Psoas muscle (tissue), 2 donors: ENCODE results near the gene SPTAN1.

- PRO-cap, 2 experiments = no peak in any of the 2 experiments
These were observed 5.8 kb upstream of the FPGS start for GRCh38 chr9:127796881-127797364.

DNA sequence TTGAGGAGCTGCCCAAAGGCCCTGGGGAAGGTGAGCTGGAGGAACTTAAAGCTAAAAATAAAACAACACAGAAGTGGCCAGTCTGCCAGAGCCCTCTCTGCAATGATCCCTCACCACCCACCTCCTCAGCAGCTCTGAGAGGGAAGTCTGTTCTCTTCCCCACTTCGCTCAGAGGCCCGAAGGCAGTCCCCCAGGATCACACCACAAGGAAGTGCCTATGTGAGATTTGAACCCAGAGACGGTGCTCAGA lies 879 bp downstream of the ENG start:
- PRO-cap, 2 experiments = no peak in any of the 2 experiments

- PRO-cap, 2 experiments = no peak in any of the 2 experiments
These were observed 3.3 kb downstream of the PIP5KL1 start for GRCh38 chr9:127927133-127927862.

DNA sequence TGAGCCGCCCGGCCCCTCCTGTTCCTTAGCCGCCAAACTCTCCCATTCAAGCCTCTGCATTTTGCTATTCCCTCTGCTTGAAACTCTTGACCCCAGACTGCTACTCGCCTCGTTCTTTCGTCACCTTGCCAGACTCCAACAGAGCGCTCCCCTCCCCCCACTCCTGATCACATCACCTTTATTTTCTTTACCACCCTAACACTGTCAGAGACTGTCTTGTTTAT lies 760 bp upstream of the PIP5KL1 start:
- PRO-cap, 2 experiments = no peak in any of the 2 experiments

DNA sequence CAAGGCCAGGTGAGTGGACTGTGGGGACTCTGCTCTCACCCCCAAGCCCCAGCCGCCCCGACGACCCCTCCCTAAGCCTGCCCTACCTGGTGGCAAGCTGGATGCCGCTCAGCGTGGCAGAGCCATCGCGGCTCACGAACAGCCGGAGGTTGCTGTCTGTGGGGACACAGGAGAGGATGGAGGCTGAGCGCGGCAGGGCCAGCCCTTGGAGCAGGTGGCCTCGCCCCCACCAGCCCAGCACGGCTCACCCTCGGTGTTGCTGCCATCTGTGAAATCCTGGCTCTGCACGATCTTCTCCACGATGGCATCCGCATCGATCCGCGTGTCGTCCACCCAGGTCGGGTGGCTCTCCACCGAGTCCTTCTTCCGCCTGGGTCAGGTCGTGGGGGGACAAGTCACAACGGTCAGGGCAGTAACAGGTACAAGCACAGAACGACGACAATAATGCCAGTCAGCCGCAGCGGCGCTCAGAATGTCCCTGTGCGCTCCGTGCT lies 6.9 kb upstream of the DPM2 start:
- PRO-cap, 2 experiments = no peak in any of the 2 experiments

- PRO-cap, 2 experiments = no peak in any of the 2 experiments
These were observed 15.7 kb upstream of the DPM2 start for GRCh38 chr9:127953353-127953820.

GRCh38 chr9:127969867-127970246 lies 10.9 kb downstream of the EEIG1 start:
- PRO-cap, 2 experiments = no peak in any of the 2 experiments

- PRO-cap, 2 experiments = no peak in any of the 2 experiments
These were observed 11.0 kb downstream of the NAIF1 start for GRCh38 chr9:128056124-128056478.

GRCh38 chr9:128097882-128098165 lies 29.7 kb downstream of the PTGES2 start:
- PRO-cap, 2 experiments = no peak in any of the 2 experiments

GRCh38 chr9:128117872-128118295 lies 9.6 kb downstream of the PTGES2 start:
- PRO-cap, 2 experiments = no peak in any of the 2 experiments

GRCh38 chr9:128120184-128121259 lies 7.0 kb downstream of the PTGES2 start:
- PRO-cap, 2 experiments = no peak in any of the 2 experiments

DNA sequence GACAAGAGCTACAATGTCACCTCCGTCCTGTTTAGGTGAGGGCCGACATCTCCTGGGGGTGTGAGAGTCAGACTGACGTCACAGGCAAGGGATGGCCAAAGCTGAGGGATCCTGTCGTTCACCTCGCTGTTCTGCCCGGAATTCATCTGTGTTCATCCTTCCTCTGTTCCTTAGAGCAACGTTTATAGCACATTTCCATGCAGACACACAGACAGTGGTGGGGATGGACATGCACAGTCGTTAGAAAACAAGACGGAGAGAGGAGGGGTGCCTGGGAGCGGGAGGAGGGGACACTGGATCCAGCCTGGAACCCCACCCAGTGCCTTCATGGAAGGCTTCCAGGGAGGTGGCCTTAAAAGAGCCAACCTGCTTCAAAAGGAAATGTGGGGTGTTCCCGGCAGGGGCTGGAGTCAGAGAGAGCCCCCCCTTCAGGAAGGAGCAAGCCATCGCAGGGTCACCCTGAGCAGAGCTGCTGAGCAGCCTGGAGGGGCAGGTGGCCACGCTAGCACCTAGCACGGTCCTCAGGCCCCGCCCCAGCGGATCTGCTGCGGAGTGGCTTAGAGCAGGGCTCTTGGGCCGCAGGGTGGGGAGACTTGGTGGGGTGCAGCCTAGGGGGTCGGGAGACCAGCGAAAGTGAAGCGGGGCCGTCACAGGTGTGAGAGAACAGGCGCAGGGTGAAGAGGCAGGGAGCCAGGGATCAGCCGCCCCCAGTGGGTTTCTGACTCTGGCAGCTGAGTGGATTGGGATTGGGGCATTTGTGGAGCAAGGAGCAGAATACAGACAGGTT lies 1.3 kb downstream of the LCN2 start:
- PRO-cap, 2 experiments = no peak in any of the 2 experiments

GRCh38 chr9:128190505-128191036 lies 801 bp downstream of the CIZ1 start:
- PRO-cap, 2 experiments = no peak in any of the 2 experiments

GRCh38 chr9:128428559-128429513 lies 8.2 kb downstream of the CERCAM start:
- PRO-cap, 2 experiments = no peak in any of the 2 experiments

DNA sequence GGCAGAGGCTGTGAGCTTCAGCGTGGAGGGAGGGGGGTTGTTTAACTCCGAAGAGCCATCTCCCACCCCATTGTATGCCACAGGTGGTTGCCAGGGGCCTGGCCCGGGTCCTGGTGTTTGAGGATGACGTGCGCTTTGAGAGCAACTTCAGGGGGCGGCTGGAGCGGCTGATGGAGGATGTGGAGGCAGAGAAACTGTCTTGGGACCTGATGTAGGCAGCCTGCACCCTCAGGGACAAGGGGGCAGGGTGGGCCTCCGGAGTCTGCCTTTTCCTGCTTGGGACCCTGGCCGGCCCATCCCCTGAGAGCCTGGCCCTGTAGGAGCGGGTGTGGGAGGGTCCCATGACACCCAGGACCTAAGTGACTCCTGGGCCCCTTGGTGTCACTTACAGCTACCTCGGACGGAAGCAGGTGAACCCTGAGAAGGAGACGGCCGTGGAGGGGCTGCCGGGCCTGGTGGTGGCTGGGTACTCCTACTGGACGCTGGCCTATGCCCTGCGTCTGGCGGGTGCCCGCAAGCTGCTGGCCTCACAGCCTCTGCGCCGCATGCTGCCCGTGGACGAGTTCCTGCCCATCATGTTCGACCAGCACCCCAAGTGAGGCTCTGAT lies 13.5 kb downstream of the CERCAM start:
- PRO-cap, 2 experiments = no peak in any of the 2 experiments

GRCh38 chr9:128503146-128504123 lies 1.1 kb upstream of the GLE1 start:
- PRO-cap, 2 experiments = no peak in any of the 2 experiments

DNA sequence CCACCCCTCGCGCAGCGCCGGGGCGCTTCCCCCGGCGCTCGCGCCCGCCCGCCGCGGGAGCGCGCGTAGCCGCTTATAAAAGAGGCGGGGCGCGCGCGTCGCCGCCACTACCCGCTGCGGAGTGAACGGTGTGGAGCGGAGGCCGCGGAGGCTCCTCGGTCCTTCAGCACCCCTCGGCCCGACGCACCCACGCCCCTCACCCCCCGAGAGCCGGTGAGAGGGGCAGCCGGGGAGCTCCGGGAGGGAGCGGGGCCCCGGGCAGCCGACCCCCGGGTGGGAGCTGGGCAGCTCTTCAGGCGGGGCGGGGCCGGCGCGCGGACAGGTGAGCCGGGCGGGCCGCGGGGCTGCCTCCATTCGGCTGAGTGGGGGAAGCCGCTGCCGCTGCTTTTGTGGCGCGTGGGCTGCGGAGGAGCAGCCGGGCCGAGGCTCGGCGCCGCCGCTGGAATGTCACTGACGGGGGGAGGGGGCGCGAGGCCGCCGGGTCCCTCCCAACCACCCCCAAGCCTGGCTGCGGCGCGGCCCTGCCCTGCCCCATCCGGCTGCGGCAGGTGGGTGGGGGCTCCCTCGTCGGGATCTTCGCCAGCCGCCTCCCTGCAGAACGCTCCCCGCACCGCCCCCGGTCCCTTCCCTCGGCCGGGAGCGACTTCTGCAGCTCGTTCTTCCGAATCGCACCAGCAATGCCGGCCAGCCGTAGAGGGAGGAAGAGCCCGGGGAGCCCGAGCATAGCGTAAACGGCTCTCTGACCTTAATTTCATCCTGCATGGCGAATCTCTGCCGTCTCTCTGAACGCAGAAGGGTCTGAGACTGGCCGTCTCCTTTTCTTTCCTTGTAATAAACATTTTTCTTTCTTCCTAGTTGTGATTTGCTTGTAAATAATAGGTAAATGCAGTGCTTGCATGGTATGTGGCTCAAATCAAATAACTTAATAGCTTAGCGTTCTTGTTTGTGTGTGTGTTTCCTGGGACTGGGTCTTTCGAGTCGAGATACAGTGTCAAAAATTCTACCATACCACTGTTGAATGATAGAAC lies at the start of gene SPTAN1:
Gene SPTAN1 (plus strand): TSS at position 104 of the 1,028 bp plus-strand sequence.
- PRO-cap, 2 experiments = peak in 2 of 2 experiments; most common plus-strand start position 107 of the sequence (in 2)

DNA sequence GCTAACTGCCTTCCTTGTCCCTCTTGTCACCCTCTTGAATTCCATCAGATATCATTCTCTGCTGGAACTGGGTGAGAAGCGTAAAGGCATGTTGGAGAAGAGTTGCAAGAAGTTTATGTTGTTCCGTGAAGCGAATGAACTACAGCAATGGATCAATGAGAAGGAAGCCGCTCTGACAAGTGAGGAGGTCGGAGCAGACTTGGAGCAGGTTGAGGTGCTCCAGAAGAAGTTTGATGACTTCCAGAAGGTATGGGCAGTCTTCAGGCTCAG lies 41.7 kb downstream of the SPTAN1 start:
- PRO-cap, 2 experiments = no peak in any of the 2 experiments

GRCh38 chr9:128783541-128784033 lies 3.5 kb upstream of the TBC1D13 start:
- PRO-cap, 2 experiments = no peak in any of the 2 experiments

DNA sequence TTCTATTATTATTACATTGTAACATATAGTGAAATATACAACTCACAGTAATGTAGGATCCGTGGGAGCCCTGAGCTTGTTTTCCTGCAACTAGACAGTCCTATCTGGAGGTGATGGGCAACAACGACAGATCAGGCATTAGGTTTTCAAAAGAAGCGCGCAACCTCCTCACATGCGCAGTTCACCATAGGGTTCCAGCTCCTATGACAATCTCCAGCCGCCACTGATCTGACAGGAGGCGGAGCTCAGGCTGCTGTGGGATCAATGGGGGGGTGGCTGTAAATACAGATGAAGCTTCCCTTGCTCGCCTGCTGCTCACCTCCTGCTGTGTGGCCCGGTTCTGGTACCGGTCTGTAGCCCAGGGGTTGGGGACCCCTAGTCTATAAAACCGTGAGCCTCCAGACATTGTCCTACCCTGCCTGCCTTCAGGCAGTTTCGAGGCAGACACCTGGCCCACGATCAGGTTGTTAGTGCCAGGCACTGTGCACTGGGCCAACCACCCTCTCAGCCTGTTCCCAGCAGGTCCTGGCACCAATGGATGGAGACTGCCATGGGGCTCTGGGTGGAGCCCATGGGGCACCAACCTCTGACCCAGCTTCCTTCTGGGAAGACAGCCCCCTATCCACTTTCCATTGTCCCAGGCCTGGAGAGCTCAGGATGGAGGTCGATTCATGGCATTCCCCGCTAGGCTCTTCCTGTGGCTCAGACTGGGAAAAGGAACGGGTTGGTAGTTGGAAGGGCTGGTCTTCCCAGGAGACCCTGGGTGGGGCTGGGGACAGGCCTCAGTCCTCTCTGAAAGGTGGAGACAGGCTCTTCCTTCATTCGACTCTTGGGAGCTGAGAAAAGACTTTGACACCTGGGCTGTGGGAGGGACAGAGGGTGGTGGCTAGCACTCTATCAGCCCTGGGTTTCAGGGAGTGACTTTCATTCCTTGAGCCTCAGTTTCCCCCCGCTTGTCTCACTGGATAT lies 1.7 kb downstream of the ENDOG start:
- PRO-cap, 2 experiments = no peak in any of the 2 experiments